Rectum (tissue), 1 donor: ENCODE measurements around the genes MRPL38, RHBDF2 and ST6GALNAC1.

DNA sequence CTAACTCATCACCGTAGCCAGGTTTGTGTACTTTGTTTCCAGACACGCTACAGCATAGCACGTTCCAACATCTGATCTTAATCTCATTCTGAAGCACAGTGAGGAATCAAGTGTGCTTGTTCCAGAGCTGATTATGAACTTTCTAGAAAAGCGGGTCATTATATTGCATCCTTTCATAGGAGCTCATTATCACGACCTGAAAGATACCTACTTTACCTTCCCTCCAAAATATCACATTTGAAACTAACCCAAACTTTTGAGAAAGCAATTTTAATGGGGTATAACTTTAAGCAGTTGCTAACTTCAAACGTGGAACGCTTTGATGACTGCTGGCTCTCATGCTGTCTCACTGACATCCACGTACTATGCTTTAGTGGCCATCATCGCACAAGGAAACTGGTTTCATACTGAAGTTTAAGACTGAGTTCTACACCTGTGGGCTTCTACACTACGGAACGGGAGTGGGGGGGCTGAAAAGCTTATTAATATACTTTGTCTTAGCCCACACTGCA, 2.8 kb downstream of the H3-3B start:
- PRO-cap = unidirectional peak, minus-strand start at position 74 of the sequence

DNA sequence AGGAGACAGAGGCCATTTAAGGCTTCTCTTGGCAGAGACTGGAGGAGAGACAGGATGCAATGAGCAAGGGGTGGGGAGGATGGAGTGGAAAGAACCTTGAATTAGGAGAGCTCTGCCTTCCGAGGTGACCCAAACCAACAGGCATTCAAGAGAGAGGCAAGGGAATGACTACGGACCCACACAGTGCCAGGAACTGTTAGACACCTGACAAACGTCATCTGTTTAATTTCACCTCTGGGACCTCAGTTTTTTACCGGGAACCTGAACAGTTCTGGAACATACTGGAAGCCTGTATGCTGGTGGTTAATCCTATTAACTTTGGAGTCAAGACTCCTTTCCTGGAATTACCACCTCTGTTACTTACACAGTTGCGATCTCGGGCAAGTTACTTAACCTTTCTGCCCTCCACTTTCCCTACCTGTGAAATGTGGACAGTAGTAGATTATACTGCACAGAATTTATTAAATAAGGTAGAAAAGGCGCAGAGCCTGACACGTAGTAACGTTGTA, 693 bp downstream of the WBP2 start:
- PRO-cap = bidirectional peak, plus-strand start at position 148 of the sequence, minus-strand start at position 139 of the sequence

DNA sequence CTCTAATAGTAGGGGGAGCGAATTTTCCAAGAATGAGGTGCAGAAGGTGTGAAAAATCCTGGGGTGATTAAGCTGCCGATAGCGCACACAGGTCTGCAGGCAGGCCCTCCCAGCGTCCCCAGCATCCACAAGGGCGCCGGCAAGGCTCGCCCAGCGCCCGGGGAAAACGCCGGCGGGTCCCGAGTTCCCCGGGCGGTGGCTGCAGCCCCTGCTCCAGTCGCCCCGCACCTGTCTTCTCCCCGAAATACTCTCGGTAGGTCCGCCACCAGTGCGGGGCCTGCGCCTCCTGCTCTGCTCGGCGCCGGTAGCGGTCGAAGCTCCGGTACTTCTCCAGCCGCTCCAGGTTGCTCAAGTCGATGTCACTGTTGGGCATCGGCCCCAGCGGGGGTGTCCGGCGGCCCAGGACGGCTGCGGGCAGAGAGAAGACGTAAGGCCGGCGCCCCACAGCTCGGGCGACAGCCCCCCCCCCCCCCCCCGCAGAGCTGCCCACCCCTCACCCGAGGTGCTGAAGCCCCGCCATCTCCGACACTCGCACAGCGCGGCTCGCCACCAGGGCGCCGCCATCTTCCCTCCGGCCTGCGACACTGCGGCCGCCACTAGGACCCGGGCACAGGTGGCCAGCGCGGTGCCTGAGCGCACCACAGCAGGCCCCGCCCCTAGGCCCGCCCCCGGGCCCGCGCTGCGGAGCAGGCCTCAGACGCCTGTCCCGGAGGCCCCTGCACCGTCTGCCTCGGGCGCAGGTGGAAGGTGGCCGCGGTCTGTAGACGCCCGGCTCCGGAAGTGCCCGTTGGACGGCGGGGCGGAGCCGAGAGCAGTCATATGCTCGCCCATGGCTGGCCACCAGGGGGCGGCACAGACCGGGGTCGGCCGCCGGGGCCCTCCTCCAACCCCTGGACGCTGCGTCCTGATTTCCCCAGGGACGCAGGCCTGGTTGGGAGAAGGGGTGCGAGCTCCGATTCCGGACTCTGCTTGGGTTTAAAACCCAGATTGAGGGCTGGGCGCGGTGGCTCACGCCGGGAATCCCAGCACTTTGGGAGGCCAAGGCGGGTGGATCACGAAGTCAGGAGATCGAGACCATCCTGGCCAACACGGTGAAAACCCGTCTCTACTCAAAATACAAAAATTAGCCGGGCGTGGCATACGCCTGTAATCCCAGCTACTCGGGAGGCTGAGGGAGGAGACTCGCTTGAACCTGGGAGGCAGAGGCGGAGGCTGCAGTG, at the start of gene MRPL38:
MRPL38 (minus strand) TSS at position 573 of the 1,220 bp plus-strand sequence.
- PRO-cap = bidirectional peak, plus-strand start at position 376 of the sequence, minus-strand start at position 364 of the sequence; bidirectional peak, plus-strand start at position 924 of the sequence, minus-strand start at position 782 of the sequence

DNA sequence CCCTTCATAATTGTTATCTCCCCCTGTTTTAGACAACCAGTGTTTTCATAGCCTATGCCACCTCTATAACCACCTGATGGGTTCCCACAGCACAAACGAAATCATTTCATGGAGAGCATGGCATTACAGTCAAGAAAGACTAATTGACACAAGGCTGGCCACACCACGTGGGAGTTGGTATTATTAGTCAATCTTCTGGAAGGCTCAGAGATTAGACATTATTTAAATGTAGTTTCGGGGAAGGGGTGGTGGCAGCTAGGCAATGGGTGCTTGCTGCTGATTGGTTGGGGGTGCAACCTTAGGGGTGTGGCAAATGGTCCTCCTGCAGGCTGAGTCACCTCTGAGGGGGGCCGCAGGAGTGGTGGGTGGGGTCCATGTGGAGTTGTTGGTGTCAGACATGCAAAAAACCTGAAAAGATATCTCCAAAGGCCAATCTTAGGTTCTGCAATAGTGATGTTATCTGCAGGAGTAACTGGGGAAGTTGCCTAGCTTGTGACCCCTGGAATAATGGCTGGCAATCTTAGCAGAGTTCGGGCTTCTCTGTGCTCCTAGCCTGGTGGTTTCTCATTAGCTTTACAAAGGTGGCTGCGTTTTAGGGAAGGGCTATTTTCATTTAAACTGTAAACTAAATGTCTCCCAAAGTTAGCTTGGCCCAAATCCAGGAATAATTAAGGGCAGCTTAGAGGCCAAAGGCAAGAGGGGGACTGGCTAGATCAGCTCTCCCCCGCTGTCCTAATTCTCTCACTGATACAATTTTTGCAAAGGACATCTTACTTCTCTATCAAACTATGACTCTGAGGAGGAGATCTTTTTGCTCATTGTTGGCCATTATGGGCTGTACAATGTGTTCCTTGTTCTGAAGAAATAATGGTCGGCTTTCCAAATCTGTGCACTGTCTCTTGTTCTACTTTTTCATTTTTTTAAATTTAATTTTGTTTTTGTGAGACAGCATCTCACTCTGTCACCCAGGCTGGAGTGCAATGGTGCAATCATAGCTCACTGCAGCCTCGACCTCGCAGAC, 4.7 kb downstream of the TEN1 start:
- PRO-cap = no peak

DNA sequence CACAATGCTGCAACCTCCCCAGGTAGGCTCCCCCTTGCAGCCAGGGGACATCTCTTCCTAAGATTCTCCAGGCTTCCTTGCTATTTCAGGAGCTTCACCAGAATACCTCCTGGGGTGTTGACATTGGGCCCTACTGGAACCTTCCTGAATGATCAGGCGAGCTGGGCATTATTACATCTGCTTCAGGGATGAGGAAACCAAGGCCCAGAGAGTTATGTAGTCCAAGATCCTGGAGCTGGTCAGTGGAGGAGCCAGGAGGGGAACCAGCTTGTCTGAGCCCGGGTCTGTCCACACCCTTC, 9.8 kb downstream of the EVPL start:
- PRO-cap = unidirectional peak, plus-strand start at position 245 of the sequence

GRCh38 chr17:76048623-76049261, 21.6 kb upstream of the EVPL start:
- PRO-cap = no peak

DNA sequence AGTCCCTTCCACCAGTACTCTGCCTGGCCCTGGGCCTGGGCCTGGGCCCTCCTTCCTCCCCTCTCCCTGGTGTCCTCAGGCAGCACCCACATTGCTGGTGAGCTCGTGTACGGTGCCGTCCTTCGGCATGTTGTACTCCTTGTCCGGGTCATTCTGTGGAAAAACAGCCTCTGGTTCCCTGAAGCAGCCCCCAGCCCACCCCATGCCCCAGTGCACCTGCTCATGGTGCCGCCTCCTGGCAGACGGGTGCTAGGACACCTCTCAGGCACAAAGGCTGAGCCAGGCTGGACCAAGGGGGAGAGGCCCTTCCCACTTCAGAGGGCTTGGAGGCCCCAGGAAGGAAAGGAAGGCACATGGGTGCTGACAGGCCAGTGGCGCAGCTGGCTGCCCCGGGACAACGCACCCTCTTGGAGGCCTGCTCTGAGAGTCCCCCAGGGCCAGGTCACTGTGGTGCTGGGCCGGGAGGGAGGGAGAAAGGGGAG, 9.0 kb downstream of the ZACN start:
- PRO-cap = no peak

DNA sequence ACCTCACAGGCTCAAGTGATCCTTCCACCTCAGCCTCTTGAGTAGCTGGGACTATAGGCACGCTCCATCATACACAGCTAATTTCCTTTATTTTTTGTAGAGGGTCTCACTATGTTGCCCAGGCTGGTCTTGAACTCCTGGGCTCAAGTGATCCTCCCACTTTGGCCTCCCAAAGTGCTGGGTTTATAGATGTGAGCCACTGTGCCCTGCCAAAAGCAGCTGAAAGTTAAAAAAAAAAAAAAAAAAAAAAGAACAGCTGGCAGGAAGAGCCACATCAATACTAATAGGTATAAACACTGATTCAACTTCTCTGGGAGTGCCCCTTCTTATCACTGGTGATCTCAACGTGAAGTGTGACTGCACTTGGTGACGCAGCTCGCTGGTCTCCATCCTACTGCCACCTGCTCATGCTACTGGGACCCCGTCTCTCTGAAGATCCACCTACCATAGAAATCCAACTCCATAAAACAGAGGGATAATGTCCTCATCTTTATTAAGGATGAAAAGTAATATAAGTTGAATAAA, 40.9 kb downstream of the RNF157 start:
- PRO-cap = no peak

DNA sequence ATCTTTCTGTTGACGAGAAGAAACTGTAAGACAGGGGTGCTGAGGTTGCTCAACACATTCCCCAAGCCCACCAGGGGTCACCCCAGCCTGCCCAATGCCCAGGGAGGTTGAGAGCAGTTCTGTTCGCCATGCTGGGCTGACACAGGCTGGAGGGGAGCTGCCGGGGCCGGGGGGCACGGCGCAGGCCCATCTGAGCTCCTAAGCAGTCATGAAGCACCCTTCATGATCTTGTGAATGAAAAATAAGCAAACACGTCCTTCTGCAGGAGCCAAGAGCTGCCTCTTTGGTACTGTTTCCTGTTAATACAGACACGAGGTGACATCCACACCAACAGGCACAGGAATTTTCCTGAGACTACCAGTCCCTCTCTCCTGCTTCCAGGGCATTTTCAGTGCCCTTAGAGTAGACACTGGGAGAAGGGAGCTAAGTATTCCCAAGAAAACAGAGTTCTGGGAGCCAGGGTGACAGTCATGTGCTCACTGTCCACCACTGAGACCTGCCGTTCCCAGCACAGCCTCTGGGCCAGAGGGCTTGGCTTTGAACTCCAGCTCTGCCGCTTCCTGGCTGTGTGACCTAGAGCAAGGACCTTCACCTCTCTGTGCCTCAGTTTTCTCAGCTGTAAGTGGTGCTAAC, 9.2 kb downstream of the UBALD2 start:
- PRO-cap = no peak

- PRO-cap = no peak
Measured at GRCh38 chr17:76370676-76371231, 13.7 kb upstream of the SPHK1 start.

DNA sequence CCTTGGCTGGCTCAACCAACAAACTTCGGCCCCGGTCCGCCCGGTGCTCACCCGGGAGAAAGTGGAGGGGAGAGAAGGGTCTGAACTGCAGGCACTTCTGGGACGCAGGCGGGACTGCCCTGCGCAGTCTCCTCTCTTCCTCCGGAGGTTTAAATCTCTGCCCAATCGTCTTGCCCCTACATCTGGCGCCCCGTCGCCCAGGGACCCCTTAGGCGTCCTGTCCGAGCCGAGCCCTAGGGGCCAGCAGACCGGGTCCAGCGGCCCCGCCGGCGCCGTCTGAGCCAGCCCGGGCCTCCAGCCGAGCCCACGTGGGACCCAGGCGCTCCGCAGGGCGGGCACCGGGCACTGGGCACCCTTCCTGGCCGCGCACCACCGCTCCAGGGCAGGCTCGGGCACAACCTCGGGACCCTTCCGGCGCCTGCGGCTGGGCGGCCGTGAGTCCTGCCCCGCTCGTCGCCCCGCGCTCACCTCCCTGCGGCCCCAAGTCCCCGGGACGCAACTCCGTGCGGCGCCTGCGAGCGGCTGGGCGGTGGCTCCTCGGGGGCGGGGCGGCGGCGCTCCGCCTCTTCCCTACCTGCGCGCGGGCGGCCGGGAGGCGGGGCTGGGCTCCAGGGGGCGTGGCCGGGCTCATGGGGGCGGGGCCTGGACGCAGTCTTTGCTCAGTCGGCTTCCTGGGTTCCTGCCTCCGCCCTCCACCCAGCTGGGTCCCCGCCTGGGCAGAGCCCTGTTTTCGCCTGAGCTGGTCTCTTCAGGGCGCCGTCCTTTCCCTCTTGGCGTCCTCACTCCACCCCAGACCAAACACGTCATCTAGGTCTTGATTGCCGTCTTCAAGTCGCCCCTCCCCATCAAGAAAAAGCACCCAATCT, at the start of gene RHBDF2:
RHBDF2 (minus strand) TSS at position 539 of the 866 bp plus-strand sequence.
- PRO-cap = bidirectional peak, plus-strand start at position 94 of the sequence, minus-strand start at position 99 of the sequence; unidirectional peak, minus-strand start at position 278 of the sequence; bidirectional peak, plus-strand start at position 662 of the sequence, minus-strand start at position 470 of the sequence

GRCh38 chr17:76527052-76527462, 10.5 kb downstream of the CYGB start:
- PRO-cap = no peak

GRCh38 chr17:76531268-76531724, 6.2 kb downstream of the CYGB start:
- PRO-cap = no peak

DNA sequence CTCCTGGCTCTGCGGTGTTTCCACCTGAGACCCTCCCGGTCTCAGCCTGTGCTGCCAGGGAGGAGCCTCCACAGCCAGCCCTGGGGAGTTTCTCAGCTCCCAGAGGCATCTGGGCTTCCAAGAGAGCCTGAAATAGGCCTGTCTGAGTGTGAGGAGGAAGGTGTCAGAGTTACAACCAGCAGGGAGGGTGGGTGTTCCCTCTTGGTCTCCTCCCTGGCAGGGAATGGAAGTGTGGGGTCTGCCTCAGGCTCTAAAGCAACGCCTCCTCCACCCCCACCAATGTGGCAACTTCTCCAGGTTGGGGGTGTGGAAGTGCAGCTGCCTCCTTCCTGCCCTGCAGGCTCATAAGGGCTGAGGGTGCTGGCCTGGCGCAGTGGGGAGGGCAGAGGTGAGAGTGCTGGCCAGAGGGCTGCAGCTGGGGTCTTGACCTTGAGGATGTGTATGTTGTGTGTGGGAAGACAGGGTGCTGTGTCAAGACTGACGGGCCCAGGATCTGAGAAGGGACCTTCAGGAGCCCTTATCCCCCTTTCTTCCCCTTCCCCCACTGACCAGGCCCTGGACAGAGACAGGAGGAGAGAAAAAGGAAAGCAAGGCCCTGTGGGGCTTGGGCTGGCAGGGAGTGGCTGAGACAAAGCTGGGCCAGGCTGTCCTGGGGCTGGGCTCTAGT, 2.5 kb downstream of the CYGB start:
- PRO-cap = unidirectional peak, plus-strand start at position 373 of the sequence

DNA sequence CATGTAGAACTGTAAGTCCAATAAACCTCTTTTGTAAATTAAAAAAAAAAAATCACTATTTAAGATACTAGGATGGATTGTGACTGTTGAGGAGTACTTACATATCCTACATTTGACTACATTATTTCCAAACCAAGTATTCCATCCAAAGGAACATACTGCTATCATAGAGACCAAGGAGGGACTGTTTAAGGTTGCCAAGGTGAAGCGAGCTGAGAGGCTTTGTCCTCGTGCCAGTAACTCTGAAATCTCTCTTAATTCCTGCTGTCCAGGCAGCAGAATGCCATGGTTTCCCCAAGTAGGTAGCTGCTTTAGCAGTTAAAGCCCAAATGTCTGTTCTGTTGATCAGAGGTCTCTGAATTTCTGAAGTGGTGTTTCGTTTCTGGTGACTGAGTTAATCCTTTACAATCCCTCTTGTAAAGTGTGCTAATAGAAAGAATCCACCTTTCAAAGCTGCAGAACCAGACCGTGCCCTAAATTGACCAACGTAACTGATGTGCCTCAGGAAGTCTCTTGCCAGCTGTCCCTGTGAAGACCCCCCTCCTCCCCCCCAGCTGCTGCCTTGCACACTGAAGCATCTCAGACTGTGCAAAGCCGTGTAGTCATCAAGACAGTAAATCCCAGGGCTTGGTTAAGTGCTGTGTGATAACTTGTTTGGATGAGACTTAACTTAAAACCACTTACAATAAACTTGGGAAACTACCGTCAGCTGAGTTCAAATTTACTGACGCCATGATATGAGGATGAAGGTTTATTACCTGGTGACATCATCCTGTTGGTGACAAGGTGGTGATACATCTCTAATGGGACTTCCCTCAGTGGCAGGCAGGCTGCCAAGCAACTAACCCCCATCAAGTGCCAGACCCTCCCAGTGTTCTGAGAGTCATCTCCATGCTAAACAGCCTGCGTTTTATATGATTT, 20.8 kb downstream of the ST6GALNAC2 start:
- PRO-cap = no peak

- PRO-cap = no peak
Measured at GRCh38 chr17:76565562-76566666, 19.7 kb downstream of the ST6GALNAC2 start.

GRCh38 chr17:76613110-76613663, 27.5 kb upstream of the ST6GALNAC2 start:
- PRO-cap = no peak

DNA sequence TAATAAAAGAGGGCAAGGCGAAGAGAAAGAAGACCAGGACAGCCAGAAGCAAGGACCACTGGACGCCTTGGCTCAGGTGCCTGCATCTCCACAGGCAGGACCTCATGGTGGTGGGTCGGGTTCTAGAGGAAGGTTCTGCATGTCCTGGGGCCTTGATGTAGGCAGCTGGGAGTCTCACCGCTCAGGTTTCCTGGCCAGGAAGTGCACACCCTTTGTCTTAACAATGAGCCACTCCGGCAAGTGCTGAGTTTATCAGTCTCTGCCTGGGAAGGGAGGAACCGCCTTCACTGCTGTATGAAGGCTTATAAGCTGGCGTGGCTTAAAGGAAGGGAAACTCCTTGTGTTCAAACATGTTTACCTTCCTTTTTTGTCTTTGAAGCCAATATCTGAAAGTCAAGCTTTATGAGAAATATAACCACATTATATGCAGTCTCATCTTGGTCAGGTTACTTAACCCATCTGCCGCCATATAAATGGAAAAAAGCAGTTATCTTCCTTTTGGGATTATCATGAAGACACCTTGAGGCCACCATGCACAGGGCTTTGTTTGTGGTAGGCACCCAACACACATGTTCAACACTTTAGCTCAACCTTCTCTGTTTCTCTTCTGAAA, at the start of gene ST6GALNAC1:
ST6GALNAC1 (minus strand) TSS at position 225 of the 613 bp plus-strand sequence.
- PRO-cap = bidirectional peak, plus-strand start at position 255 of the sequence, minus-strand start at position 225 of the sequence

DNA sequence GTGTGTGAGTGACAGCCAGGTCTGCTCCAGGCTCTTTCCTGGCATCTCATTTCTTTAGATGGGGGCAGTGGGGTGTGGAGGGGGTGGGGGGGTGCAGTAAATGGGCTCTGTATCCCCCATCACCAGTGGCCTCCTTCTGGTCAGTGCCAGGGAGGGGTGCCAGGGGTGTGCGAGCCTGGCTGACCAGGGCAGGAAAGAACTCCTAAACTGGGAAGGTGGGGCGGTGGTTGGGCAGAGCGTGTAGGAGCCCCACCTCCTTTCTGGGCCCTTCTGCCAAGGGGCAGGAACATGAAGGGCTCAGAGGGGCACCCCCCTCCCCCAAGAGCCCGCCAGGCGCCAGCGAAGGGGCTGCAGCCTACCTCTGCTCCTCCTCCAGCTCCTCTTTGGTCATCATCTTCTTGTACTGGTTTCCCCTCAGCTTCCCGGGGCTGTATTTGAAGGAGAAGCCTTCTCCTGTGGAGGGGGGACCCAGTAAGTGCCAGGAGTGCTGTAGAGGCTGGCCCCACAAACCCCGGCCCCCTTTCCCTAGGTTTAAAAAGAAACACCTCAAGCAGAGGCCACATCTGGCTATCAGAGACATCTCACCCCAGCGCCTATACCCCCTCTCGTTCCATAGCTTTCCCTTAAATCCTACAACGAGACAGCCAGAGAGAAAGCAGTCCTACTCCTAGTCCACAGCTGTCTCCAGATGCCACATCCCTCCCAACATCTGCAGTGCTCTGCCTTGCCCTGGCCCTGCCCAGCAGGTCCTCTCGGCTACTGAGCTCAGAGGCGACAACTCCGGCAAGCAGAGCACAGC, 25.9 kb downstream of the MXRA7 start:
- PRO-cap = no peak

- PRO-cap = no peak
Measured at GRCh38 chr17:76733786-76734336, 3.3 kb downstream of the SRSF2 start.